NCI-H460 (cell line): ENCODE measurements around a stretch of chr13.

DNA sequence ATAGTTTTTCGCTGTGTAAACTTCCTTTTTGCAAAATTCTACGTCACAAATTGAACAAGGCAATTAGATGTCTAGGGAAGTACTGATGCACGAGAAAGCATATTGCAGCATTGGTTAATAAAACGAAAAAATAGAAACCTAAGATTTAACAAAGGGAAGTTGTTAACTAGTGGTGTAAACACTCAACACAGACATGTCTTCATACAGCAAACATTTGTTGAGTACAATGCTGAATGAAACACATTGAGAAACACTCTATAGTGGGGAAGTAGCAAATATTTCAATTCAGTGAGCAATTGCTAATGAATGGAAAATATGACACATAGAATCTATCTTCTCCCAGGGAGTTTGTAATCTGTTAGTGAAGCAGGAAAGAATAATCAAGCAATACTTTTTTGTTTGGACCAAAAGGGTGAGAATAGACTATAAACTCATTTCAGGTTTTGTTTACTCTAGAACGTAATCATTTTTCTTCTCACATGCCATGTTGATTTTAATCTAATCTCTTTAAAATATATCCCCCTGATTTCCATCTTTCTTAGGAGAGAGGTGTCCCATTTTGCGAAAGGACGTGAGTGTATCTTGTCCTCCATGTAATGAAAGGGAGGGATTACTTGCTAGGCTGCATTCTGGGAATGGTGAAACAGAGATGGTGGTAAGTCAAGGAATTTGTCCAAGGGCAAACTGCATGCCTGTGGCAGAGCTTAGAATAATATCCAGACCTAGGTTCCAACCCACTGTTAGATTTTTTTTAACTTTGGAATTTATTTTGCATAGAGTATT, 1.6 kb upstream of the ANKRD10 start:
RAMPAGE:
- cytosol, long total RNA, result no peak
- long total RNA, result no peak
- nucleus, long total RNA, result no peak

DNA sequence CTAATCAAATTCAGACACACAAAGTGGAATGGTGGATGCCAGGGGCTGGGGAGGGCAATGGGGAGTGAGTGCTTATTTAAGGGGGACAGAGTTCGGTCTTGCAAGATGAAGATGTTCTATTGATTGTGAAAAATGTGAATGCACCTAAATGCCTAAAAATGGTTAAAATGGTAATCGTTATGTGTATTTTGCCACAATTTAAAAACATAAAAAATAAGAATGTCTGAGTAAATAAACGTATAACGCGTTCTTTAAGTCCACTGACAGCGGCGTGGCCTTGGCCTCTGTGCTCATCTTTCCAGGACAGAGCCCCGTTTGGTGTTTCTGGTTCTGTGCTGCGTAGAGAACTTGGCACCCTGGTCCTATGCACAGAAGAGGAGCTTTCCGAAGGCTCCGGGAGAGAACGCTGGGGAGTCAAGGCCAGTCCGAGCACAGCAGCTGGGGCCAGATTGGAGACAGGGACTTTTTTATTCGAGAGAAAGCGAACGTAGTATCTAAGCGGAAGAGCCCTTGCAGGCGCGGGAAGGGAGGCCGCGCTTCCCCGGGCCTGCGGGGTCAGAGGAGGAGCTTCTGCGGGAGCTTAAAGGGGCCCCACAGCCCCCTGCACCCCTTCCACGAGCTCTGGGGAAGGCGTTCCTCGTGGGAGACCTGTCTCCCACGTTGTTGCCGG, 48.7 kb upstream of the ARHGEF7 start:
RAMPAGE:
- cytosol, long total RNA, result no peak
- long total RNA, result no peak
- nucleus, long total RNA, result no peak

RAMPAGE:
- cytosol, long total RNA, result no peak
- long total RNA, result no peak
- nucleus, long total RNA, result no peak
These were observed 2.1 kb downstream of the ARHGEF7 start for GRCh38 chr13:111117188-111117696.

GRCh38 chr13:111121881-111122347, 6.8 kb downstream of the ARHGEF7 start:
RAMPAGE:
- cytosol, long total RNA, result no peak
- long total RNA, result no peak
- nucleus, long total RNA, result no peak

RAMPAGE:
- cytosol, long total RNA, result no peak
- long total RNA, result no peak
- nucleus, long total RNA, result no peak
These were observed 87.7 kb downstream of the ARHGEF7 start for GRCh38 chr13:111202750-111203252.

DNA sequence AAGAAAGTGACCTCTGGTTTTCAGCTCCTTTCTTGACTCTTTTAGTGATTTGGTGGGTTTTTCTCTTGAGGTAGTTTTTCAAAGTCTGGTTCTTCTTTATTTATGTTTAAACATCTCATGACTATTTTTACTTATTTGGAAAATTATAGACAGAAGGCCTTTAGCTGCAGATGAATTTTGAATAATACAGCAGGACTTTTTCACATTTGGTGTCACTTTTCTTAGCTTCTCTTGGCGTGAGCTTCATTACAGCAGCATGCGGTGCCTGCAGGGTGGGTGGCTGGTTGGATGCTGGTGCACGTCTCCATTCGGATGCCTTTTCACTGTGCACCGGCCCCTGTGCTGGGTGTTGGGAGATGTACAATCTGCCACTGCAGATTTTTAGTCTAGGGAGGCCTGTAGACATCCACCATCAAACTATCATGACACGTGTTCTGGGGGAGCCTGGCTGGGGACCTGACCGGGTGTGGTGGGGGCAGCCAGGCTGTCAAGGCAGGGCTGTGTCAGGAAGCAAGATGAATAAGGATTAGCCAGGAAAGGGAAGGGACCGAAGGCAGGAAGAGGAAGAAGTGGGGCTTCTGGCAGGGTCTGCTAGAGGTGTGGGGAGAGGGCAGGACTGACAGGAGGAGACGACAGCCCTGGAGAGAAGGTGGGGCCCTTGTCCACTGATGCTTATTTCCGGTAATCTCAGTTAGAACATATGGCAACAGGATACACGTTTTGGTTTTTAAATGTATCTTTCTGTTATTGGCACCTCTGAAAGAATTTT, 88.7 kb downstream of the ARHGEF7 start:
RAMPAGE:
- cytosol, long total RNA, result no peak
- long total RNA, result no peak
- nucleus, long total RNA, result no peak

RAMPAGE:
- cytosol, long total RNA, result no peak
- long total RNA, result no peak
- nucleus, long total RNA, result no peak
These were observed 61.8 kb upstream of the TEX29 start for GRCh38 chr13:111258339-111259339.

DNA sequence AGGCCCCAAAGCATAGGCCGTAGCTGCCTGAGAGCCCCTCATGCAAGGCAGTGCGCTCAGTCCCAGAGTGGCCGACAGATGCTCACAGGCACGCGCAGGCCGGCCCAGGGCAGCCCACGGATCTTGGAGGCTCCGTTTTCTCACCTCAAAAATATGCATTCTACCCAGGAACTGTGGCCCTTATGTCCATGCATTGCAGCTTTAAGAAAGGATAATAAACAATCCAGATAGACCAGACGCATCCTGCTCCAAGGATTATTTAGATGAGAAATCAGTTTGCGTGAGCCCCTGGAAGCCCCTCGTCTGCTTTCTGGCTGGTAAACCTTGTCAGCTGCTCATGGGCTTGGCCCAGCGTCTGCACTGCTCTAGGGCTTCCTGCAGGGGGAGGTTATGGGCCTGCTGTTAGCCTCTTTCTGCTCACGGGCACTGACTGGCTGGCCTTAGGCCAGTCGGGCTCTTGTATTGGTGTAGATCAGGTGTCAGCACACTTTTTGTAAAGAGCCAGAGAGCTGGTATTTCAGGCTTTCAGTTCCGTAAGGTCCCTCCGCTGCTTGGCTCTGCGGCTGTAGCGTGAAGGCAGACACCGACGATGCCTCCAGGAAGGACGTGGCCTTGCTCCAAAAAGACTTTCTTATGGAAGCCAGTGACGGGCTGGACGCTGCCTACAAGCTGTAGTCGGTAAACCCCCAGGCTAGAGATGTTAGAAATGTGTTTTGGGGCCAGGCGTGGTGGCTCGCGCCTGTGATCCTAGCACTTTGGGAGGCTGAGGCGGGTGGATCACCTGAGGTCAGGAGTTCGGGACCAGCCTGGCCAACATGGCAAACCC, 24.3 kb downstream of the TEX29 start:
RAMPAGE:
- cytosol, long total RNA, result no peak
- long total RNA, result no peak
- nucleus, long total RNA, result no peak

DNA sequence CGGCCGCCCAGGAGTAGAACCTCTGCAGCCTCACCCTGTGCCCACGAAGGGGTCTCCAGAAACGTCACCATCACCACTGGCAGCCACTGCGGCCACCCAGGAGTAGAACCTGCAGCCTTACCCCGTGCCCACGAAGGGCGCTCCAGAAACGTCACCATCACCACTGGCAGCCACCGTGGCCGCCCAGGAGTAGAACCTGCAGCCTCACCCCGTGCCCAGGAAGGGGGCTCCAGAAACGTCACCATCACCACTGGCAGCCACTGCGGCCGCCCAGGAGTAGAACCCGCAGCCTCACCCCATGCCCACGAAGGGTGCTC, 336.1 kb downstream of the TEX29 start:
RAMPAGE:
- cytosol, long total RNA, result no peak
- long total RNA, result no peak
- nucleus, long total RNA, result no peak

DNA sequence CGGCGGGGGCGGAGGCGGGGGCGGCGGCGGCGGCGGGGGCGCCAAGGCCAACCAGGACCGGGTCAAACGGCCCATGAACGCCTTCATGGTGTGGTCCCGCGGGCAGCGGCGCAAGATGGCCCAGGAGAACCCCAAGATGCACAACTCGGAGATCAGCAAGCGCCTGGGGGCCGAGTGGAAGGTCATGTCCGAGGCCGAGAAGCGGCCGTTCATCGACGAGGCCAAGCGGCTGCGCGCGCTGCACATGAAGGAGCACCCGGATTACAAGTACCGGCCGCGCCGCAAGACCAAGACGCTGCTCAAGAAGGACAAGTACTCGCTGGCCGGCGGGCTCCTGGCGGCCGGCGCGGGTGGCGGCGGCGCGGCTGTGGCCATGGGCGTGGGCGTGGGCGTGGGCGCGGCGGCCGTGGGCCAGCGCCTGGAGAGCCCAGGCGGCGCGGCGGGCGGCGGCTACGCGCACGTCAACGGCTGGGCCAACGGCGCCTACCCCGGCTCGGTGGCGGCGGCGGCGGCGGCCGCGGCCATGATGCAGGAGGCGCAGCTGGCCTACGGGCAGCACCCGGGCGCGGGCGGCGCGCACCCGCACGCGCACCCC, 896 bp downstream of the SOX1 start:
RAMPAGE:
- cytosol, long total RNA, result no peak
- long total RNA, result no peak
- nucleus, long total RNA, result no peak

GRCh38 chr13:112068901-112069462, 2.0 kb downstream of the SOX1 start:
RAMPAGE:
- cytosol, long total RNA, result no peak
- long total RNA, result no peak
- nucleus, long total RNA, result no peak

RAMPAGE:
- cytosol, long total RNA, result no peak
- long total RNA, result no peak
- nucleus, long total RNA, result no peak
These were observed 148.0 kb upstream of the SPACA7 start for GRCh38 chr13:112228244-112228478.

GRCh38 chr13:112545490-112546013, 42.4 kb downstream of the TUBGCP3 start:
RAMPAGE:
- cytosol, long total RNA, result no peak
- long total RNA, result no peak
- nucleus, long total RNA, result no peak

DNA sequence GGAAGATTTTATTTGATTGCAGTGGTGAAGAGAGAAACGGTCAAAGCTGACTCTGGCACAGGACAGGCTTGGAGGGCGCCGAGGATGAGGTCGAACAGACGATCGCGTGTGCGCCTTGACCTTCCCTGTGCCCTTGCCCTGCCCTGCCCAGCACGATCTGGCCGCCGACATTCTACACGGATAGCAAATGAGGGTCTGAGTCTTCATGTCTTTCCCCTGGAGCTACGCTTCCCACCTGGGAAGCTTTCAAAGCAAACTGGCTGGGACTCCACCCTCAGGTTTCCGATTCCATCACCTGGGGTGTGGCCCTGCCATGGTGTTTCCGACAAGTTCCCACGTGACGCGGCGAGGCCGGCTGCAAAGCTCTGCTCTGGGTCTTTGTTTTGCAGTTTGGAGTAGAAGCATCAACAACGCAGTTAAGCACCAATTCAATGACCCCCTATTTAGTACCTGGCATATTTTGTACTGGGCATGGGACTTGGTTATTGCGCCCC, 50.4 kb upstream of the TUBGCP3 start:
RAMPAGE:
- cytosol, long total RNA, result no peak
- long total RNA, result no peak
- nucleus, long total RNA, result no peak

GRCh38 chr13:112707594-112708147, 17.8 kb downstream of the ATP11A start:
RAMPAGE:
- cytosol, long total RNA, result no peak
- long total RNA, result no peak
- nucleus, long total RNA, result no peak

DNA sequence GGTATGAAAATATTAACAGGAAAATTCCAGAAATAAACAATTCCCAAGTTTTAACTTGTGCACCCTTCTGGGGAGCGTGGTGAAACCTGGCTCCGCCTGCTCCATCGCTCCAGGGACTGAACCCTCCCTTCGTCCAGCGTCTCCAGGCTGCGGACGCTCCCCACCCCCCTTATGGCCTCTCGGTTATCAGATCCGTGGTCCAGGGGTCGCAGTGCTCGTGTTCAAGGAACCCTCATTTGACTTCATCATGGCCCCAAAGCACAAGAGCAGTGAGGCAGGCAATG, 71.1 kb downstream of the ATP11A start:
RAMPAGE:
- cytosol, long total RNA, result no peak
- long total RNA, result no peak
- nucleus, long total RNA, result no peak

DNA sequence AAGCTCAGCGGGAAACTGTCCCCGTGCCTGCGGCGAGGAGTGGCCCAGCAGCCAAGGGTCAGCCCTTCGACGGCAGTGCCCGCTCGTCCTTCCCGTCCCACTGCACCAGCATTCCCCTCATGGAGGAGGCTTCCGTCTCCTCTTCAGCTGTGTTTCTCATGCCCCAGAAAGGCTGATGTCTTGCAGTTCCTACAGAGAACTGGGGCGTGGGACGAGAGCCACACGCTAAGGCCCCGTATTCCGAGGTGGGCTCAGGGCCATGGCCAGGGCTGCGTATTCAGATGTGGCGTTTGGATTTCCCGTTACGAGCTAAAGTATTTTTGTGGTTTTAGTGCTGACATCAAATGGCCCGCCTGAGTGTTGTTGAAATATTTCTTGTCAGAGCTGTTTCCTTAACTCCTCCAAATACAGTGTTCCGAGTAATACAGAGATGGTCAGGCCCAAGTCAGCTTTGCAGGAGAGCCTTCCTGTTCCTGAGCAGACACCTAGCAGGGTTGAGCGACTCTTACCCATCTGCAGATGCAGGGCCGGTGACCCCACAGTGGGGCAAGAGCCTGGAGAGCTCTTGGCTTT, 93.7 kb downstream of the ATP11A start:
RAMPAGE:
- cytosol, long total RNA, result no peak
- long total RNA, result no peak
- nucleus, long total RNA, result no peak

RAMPAGE:
- cytosol, long total RNA, result no peak
- long total RNA, result no peak
- nucleus, long total RNA, result no peak
These were observed 126.2 kb upstream of the MCF2L start for GRCh38 chr13:112842679-112843415.

GRCh38 chr13:112884968-112885514, 84.0 kb upstream of the MCF2L start:
RAMPAGE:
- cytosol, long total RNA, result no peak
- long total RNA, result no peak
- nucleus, long total RNA, result no peak

DNA sequence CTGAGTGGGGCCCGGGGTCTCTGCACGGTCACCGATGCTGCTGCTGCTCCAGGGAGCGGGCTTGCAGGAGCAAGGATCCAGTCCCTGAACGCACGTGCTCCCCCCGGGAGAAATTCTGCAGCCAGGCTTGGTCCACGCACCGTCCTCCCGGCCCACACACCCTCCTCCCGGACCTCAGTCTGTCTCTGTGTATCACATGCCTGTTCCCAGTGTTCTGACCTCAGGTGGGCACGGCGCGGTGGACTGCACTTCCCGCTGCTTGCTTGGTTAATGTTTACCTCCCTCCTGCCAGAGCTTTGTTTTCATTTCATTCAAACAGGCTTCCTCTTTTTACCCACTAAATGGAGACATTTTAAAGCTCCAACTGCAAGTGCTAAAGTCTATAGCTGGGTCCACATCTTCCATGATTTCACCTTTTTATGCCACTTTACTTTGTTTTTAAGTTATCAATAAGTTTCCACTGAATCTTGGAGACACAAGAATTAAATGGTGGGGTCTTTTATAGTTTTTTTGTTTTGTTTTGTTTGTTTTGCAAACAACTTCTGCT, 76.1 kb upstream of the MCF2L start:
RAMPAGE:
- cytosol, long total RNA, result no peak
- long total RNA, result no peak
- nucleus, long total RNA, result no peak